ENCODE measurements around a stretch of chr20.

GRCh38 chr20:3360628-3361032, 46.8 kb downstream of the DNAAF9 start:
- PRO-cap: no peak
- RAMPAGE, long total RNA, 4 experiments: no peak in any of the 4 experiments

- PRO-cap: no peak
- RAMPAGE, long total RNA, 4 experiments: no peak in any of the 4 experiments
These were observed 1.5 kb downstream of the ATRN start for GRCh38 chr20:3472039-3473014.

- PRO-cap: no peak
- RAMPAGE, long total RNA, 4 experiments: no peak in any of the 4 experiments
These were observed 67.6 kb downstream of the GFRA4 start for GRCh38 chr20:3595505-3596010.

DNA sequence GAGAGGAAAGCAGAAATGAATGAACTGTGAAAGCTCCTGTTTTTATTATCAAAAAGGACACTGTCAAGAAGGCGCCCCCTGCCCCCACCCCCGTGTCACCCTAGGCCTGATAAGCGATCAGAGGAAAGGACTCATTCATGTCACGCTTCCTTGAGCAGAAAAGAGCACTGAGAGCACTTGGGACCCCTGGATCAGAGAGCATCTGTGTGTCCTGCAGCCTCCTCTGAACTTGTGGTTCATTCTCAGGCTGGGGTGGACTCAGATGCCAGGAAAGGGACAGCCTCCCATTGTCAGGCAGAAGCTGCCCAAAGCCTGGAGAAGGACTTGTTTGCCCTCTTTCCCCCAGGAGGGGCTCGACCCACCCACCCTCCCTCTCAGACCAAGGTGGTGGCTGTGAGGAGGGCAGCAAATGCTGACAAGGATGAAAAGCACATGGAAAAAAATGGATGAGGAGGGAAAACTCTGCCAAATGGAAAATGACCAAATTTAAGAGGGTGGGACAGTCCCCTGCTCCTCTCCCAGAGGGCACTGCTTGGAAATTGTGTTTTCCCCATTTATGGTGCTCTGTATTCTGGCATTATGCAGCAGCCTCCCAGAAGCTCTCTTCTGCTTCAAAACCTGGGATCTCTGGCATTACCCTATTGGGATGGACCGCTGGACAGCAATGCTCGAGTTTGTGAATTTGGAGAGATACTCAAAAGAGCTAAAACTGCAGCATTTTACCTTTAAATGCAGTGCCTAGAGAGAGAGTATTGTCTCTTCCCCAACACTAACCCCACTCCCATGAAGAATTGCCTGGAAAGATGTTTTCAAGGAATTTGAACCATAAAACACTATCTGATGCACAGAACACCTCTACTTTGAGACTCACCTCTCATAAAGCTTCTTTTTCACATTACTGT, 15.1 kb downstream of the GFRA4 start:
- PRO-cap: no peak
- RAMPAGE, long total RNA, 4 experiments: no peak in any of the 4 experiments

GRCh38 chr20:3679120-3679407, 2.7 kb downstream of the ADAM33 start:
- PRO-cap: no peak
- RAMPAGE, long total RNA, 4 experiments: no peak in any of the 4 experiments

GRCh38 chr20:3711155-3711945, 1.1 kb downstream of the SIGLEC1 start:
- PRO-cap: no peak
- RAMPAGE, long total RNA, 4 experiments: start-site peak on the minus strand in 1 of 4 experiments, at chr20:3711594-3711640 at its widest, 15 reads per replicate

GRCh38 chr20:3784819-3785765, 1.4 kb downstream of the CENPB start:
- PRO-cap: no peak
- RAMPAGE, long total RNA, 4 experiments: no peak in any of the 4 experiments

- PRO-cap: no peak
- RAMPAGE, long total RNA, 4 experiments: start-site peak on the plus strand in 3 of 4 experiments, at chr20:3795733-3795792 at its widest, 37 to 242 reads per replicate
These were observed 584 bp upstream of the CDC25B start for GRCh38 chr20:3795441-3796011.

- PRO-cap: no peak
- RAMPAGE, long total RNA, 4 experiments: no peak in any of the 4 experiments
These were observed 558 bp upstream of the MAVS start for GRCh38 chr20:3846005-3846547.

DNA sequence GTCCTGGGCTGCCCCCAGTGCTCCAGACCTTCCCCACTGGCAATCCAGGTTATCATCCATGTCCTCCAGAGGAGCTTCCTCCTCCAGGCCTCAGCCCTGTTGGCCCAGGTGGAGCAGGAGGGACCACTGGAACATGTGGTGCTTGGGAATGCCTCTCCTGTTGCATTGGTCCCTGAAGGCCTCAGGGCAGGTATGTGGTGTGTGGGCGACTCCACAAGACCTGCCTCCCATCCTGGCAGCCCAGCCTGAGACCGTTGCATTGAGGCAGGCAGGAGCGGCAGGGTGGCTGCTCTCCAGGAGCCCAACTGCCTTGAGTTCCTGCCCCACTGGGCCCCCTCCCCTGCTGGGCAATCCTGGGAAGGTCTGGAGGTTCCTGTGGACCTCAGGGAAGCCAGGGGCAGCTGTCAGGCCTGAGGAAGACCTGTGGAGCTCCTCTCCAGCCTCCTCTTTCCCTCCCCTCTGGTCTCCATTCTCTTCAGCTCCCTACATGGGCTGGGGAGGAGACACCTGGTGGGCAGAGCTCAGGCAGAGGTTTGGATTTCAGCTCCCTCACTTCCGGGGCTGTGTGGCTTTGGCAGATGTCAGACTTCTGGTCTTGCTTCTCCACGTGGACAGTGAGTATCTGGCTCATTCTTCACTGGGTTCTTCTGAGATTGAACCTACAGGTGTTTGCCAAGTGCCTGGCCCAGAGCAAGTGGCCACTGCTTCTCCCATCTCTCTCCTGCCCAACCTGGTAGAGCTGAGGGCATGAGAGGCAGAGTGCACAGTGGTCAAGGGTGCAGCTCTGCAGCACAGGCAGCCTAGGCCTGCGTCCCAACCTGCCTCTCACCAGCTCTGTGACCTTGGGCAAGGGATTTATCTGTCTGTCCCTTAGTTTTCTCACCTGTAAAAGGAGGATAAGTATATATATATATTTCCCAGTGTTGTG, 20.0 kb downstream of the MAVS start:
- PRO-cap: no peak
- RAMPAGE, long total RNA, 4 experiments: no peak in any of the 4 experiments

GRCh38 chr20:3923900-3924814, 35.0 kb downstream of the PANK2 start:
- PRO-cap: no peak
- RAMPAGE, long total RNA, 4 experiments: no peak in any of the 4 experiments

- PRO-cap: no peak
- RAMPAGE, long total RNA, 4 experiments: no peak in any of the 4 experiments
These were observed 38.5 kb downstream of the PANK2 start for GRCh38 chr20:3927734-3928030.

GRCh38 chr20:3970039-3970518, 45.3 kb downstream of the RNF24 start:
- PRO-cap: no peak
- RAMPAGE, long total RNA, 4 experiments: no peak in any of the 4 experiments

DNA sequence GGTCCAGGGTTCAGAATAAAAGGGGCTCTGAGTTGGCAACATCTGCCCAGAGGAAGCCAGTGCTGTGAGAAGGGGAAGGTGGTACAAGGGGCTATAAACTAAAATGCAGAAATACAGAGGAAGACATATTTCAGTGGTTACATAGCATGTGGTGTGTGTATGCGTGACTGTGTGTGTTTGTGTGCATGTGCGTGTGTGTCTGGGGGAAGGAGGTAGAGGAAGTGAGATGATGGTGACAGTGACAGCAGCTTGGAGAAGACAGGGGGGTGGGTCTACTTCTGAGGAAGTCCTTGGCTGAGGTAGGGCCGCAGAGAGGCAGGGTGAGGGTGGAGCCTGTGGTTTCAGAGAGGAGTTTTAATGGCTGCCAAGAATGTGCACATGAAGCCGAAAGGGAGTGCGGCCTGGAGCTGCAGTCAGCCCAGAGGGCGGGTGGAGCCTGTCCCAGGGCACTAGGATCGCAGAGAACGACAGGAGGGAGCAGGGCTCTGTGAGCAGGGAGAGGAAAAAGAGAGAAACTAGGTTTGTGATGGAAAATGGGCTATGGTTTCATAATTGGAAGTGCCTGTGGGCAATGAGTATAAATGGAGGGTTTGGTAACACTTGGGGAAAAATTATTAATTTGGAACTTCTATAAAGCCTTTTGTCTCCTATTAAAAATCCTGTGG, 22.7 kb upstream of the RNF24 start:
- PRO-cap: no peak
- RAMPAGE, long total RNA, 4 experiments: no peak in any of the 4 experiments

DNA sequence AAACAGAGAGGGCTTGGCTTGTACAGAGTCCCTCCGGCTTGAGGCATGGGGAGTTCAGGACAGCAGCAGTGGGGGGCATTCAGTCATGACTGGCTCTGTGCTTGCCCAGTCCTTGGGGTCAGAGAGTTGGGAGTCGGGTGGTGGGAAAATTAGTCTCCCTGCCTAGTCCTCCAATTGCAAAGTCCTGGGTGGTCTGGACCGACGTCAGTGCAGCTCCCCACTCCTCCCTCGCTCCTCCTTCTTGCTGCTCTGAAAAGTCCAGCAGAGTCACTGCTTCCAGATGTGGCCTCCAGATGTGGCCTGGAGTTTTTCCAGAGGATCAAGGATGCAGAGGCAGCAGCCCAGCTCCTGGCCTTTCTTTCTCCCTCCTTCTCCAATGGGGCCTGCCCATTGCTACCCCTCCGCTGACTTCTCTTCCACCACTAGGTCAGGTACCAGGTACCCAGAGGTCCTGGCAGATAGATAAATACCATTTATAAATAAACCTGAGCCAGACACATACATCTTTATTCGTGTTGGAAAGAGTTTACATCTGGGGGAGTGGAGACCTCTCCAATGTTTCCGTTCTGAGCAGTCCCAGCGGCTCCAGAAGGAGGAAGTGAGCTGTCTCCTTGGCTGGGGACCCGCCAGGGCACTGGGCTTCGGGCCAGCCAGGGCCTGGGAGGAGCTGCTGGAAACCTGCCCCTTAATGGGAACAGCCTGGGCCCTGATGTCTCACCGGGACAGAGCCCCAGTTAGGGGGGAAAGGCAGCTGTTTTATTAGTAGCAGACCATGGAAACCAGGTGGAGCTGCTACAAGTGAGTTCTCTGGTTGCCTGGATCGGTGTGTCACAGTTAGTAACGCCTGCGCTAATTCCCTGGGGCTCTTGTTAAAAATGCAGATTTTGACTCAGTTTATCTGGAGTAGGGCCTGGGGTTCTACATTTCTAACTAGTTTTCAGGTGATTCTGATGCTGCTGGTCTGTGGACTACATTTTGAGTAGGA, 49.1 kb upstream of the RNF24 start:
- PRO-cap: no peak
- RAMPAGE, long total RNA, 4 experiments: no peak in any of the 4 experiments

- PRO-cap: no peak
- RAMPAGE, long total RNA, 4 experiments: no peak in any of the 4 experiments
These were observed 22.3 kb downstream of the SMOX start for GRCh38 chr20:4170958-4171380.

GRCh38 chr20:4812332-4813021, 10.9 kb downstream of the RASSF2 start:
- PRO-cap: no peak
- RAMPAGE, long total RNA, 4 experiments: no peak in any of the 4 experiments

GRCh38 chr20:5077999-5078387, 34.9 kb downstream of the TMEM230 start:
- PRO-cap: no peak
- RAMPAGE, long total RNA, 4 experiments: no peak in any of the 4 experiments

- PRO-cap: no peak
- RAMPAGE, long total RNA, 4 experiments: no peak in any of the 4 experiments
These were observed 12.3 kb downstream of the TMEM230 start for GRCh38 chr20:5100537-5101035.

- PRO-cap: no peak
- RAMPAGE, long total RNA, 4 experiments: no peak in any of the 4 experiments
These were observed 66.6 kb downstream of the GPCPD1 start for GRCh38 chr20:5544248-5544554.